WTC11 (cell line): ENCODE data around the genes ESM1, CCNO and SLC38A9.

- PRO-cap, result no peak
Measured at GRCh38 chr5:51389255-51390179, 6.3 kb downstream of the ISL1 start.

DNA sequence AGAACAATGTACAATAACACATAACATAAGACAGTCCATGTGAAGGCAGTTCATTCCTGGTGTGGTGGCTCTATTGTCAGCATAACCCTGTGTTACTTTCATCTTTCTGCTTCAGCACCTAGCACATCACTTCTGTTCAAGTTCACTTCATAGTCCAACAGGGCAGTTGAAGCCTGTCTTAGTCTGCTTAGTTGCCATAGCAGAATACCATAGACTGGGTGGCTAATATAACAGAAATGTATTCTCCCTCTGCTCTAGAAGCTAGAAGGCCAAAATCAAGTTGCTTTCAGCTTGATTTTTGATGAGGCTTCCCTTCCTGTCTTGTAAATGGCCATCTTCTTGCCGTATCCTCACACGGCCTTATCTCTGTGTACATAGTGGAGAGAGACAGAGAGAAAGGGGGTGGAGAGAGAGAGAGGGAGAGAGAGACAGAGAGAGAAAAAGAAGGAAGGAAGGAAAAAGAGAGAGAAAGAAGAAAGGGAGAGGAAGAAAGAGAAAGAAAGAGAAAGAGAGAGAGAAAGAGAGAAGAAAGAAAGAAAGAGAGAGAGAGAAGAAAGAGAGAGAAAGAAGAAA lies 46.4 kb downstream of the ITGA1 start:
- PRO-cap, result no peak

- PRO-cap, result no peak
Measured at GRCh38 chr5:52887688-52888360, 100.1 kb downstream of the ITGA1 start.

DNA sequence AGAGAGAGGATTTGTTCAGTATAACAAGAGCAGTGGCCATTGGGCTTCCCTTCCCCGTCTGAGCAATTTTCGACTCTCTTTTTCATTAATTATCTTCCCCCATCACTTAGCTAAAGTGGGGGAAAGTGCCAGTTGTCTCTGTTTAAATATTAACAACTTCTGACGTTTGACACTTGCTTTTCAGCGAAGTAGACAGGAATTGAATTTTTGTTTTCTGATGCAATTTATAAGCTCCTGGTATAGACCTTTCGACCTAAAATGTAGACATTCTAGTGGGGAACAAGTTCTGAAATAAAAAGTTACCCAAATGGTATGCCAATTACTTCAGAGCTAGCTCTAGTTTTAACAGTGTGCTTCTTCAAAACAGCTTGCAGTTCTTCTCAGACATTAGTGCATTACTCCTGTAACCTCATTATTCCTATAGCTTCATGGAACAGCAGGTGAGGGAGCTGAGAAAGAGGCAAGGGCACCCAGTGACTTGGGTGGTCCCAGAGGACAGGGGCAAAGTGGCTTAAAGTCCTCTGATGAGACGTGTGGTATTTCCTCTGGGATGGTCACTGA lies 100.7 kb upstream of the ITGA2 start:
- PRO-cap, result no peak

GRCh38 chr5:52895819-52896482 lies 93.2 kb upstream of the ITGA2 start:
- PRO-cap, result no peak

- PRO-cap, result no peak
Measured at GRCh38 chr5:53031590-53032266, 42.6 kb downstream of the ITGA2 start.

DNA sequence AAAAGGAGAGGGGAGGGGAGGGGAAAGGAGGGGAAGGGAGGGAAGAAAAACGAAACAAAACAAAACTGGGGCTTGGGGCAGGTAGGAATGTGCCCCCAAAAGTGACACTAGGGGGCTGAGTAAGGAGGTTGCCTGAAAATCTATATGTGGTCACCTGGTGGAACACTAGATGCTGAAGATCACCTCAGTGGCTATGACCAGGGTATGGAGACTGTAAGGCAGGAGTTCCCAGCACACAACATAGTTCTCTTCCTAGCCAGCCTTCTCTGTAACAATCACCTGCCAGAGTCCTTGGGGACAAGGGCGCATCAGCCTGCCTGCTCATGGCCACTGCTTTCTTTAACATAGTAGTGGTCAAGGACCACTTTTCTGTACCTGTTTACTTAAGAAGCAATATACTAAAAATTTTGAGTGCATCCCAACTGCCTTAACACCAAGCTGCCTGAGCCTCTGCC lies 6.6 kb downstream of the ARL15 start:
- PRO-cap, result no peak

- PRO-cap, result no peak
Measured at GRCh38 chr5:54518794-54519519, 1.4 kb downstream of the SNX18 start.

- PRO-cap, result no peak
Measured at GRCh38 chr5:54670910-54671752, 153.6 kb downstream of the SNX18 start.

DNA sequence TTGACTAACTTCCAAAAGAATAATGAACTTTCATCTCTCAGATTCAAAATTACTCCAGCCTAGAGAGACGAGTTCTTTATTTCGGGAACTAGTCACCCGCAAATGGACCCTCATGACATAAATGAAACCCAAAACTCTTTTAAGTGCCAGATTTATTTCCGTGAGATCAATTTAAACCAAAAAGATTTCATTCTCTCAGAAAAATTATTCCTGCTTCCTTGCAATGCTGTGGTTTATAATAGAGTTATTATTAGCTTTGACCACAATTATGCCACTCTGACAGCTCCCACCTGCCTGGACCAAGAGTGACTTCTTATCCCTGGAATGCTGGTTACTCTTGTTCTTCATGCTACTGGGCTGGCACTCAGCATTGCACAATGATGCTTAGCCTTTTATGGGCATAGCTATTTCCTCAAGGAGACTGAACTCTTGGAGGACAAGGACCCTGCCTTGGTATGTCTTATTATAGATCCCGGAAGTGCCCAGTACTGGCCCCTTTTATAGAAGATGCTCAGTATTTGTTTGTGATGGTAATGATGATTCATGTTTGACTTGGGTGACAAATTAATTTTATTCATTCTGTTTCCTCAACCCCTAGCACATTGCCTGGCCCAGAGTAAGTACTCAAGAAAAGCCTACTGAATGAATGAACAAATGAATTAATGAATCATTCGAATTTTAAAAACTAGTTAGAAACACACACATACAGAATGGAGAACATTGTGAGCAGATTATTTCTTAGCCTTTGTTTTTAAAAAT lies 183.6 kb downstream of the SNX18 start:
- PRO-cap, result no peak

- PRO-cap, result no peak
Measured at GRCh38 chr5:54985171-54986199, at the start of gene ESM1. TSS of gene ESM1 (minus strand) at chr5:54985593.

- PRO-cap, result no peak
Measured at GRCh38 chr5:55037402-55037914, 13.4 kb downstream of the GZMK start.

- PRO-cap, result no peak
Measured at GRCh38 chr5:55061986-55062427, 38.0 kb downstream of the GZMK start.

- PRO-cap, result no peak
Measured at GRCh38 chr5:55231184-55232112, 2.0 kb downstream of the CCNO start.

DNA sequence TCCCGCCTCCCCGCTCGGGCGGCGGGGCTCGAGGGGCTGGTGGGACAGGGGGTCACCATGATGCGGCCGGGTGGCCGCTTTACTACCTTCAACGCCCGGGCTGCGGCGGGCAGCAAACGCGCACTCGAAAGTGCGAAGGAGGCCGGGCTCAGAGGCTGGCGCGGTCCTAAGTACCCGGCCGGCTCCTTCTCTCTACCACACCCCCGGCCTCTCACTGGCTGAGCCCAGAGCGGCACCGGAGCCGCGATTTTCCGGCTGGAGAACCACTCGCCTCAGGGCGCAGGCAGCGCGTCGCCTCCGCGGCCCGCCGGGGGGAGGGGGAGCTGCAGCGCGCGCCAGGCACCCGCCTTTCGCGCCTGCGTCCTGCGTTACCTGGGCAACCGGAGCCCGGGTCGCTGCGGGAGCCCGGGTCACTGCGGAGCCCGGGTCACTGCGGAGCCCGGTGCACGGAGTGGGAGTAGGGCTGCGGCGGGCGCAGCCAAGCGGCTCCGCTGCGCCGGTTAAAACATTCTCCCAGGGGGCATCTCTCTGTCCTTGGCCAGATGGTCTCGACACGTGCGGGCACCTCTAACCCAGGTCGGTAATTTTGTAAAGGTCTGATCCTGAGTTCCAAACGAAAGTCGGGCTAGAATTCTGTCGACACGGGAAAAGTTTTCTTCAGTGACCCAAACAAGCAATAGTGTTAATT lies at the start of gene CCNO:
Gene CCNO (minus strand): TSS at position 144 of the 688 bp plus-strand sequence.
- PRO-cap, result no peak

DNA sequence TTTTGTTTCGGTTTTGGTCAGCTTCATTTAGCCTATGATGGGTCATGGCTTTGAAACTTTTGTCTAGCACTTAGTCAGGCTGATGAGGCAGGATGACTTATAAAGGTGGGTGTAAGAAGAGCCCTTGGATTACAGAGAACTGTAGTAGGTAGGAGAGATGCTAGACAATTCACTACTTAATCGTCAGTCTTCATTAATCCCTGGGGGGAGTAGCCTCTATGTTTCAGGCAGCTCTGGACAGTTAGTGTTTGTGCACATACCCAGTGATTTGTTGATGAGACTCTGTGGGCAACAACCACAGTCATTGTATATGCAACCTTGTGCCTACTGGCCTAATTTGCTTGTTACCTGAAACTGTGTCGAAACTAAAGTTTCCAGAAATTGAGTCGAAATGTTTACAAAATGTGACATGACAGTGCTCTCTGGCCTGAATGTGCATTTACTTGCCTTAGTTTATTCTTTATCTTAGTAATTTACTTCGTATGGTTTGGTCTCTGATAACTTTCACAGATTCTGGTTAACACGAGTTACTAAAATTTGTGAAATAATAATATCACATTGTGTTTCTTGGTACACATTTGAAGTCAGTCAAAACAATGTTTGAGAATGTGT lies 113.4 kb downstream of the MTREX start:
- PRO-cap, result no peak

DNA sequence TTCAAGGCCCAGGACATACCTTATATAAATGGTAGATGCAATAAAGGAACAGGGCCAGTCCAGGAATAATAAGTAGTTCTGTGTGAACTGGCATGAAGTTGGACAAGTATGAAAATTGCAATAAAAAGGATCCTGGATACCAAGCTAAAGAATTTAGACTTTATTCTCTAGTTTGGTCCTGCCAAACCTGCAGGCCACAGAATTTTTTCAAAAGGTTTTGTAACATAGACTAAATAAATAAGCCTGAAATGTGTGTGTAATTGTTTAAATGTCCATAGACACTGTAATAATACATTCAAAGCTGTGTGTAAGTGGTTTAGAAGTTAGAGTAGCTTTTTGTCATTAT lies 75.7 kb upstream of the PLPP1 start:
- PRO-cap, result no peak

DNA sequence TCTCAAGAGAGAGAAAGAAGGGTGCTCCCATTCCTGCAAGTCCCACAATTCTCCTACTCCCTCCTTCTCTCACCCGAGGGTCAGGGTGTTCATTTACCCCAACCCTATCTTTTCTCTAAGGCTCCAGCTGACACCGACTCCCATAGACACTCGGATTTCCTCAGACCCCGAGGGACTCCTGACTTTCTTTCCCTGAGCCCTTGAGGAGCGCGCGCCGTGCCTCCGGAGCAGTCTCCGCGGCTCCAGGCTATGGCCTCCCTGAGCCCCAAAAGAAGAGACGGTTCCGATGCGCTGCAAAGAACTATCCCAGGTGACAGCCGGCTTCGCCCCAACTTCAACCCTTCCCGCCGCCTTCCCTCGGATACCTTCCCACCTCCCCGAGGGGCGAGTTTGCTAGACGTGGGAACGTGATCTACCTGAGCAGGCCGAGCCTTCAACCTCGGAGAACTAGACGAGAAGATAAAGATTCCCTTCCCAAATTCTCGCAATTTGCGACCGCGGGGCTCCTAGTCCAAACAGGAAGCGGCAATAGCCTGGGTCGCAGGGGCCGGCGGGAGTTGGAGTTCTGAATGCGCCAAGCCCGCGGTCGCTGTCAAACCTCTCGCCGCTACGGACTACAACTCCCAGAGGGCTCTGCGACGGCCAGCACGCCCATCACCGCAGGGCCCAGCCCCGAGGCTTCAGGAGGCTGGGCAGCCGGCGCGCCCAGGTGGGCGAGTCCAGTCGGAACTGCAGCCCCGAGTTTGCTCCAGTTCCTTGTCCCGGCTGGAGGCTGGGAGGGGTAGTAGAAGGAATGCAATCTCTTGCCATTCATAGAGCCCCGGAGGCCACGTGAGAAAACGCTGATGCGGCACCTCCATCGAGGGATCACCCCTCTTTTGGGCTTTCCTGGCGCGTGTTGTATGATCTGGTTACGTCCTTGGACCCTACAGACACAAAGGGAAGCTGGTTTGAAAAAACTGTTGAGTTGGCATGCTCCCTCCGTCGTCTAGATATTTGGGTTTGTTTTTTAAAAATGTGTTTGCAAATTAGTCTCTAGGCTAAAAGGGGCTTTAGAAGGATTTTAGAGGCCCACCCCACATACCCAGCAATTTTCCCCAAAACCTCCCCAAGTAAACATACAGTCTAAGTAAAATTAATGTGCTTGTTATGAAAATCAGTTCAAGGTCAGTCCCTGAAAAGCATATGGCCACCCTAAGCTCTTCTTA lies at the start of gene SLC38A9:
Gene SLC38A9 (minus strand): TSS at position 524 of the 1,208 bp plus-strand sequence.
- PRO-cap, result bidirectional peak, plus-strand start at position 722 of the sequence, minus-strand start at position 461 of the sequence

GRCh38 chr5:55940504-55941349 lies 54.0 kb downstream of the IL6ST start:
- PRO-cap, result no peak

DNA sequence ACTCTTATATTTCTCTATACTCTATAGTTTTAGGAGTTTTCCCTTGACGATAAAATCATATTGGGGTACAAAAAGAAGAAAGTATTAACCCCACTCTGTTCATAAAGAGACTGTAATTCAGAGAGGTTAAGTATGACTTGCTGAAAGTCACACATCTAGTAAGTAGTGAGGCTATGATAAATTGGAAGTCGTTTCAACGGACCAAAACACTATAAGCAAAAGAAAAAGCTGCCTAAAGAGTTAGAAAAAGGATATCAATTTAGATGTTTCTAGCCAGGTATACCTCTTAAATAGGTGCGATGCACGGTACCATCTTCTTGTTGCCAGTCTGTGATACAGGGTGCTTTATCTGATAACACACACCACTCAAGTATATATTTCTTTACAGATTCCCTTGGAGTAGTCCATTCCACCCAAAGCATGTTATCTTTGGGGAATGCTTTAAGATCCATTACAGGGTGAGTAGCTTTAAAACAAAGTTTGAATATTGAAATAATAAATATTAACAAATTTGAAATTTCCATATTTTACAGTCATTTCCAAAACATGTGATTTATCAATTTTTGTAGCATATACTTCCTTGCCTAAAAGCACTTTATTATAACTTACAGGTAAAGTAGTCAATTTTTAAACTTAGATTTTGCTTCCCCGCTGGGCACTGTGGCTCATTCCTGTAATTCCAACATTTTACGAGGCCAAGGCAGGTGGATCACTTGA lies 40.1 kb downstream of the IL6ST start:
- PRO-cap, result no peak